Trachea (tissue), 1 donor: Measurements from ENCODE around the gene COL6A2.

DNA sequence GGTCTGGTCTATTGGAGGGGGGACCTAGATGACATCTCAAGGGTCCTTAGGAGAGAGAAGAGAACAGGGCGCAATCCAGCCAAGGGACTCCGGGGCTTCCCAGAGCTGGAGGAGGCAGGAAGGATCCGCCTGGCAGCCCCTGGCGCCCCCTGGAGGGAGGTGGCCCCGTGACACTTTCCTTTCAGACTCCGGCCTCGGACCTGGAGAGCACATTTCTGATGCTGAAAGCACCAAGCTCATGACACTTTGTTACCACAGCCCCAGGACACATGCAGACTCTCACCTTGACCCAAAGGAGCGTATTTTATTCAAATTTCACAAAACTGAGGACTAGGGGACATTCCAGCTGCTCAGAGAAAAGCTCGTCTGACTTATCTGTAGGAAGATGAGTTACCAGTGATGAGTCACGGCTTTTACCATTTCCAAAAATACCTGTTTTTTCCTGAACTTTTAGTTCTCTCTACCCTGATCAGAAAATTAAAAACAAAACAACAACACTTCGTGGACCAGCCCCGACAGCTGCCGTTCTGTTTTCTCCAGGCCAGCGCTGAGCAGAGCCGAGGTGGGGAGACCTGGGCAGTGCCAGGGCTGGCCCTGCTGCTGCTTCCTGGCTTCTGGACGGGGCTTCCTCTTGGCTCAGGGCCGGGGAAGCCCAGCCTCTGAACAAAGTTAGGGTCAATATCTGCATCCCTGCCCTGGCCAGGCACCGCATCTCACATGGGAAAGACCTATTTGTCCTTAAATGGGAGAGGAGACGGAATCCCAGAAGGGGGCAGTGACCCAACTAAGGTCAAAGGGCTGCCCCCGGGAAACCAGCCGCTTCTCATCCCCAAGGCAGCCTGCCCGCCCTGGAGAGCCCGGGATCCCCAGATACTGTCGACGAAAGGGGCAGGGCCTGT lies 21.6 kb upstream of the POFUT2 start:
- PRO-cap, result no peak

DNA sequence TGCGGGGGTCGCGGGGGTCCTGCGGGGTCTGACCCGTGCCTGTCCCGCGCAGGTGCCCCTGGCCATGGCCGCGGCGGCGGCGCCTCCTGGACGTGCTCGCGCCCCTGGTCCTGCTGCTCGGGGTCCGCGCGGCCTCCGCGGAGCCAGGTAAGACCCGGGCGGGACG lies 245 bp downstream of the COL18A1 start:
- PRO-cap, result no peak

DNA sequence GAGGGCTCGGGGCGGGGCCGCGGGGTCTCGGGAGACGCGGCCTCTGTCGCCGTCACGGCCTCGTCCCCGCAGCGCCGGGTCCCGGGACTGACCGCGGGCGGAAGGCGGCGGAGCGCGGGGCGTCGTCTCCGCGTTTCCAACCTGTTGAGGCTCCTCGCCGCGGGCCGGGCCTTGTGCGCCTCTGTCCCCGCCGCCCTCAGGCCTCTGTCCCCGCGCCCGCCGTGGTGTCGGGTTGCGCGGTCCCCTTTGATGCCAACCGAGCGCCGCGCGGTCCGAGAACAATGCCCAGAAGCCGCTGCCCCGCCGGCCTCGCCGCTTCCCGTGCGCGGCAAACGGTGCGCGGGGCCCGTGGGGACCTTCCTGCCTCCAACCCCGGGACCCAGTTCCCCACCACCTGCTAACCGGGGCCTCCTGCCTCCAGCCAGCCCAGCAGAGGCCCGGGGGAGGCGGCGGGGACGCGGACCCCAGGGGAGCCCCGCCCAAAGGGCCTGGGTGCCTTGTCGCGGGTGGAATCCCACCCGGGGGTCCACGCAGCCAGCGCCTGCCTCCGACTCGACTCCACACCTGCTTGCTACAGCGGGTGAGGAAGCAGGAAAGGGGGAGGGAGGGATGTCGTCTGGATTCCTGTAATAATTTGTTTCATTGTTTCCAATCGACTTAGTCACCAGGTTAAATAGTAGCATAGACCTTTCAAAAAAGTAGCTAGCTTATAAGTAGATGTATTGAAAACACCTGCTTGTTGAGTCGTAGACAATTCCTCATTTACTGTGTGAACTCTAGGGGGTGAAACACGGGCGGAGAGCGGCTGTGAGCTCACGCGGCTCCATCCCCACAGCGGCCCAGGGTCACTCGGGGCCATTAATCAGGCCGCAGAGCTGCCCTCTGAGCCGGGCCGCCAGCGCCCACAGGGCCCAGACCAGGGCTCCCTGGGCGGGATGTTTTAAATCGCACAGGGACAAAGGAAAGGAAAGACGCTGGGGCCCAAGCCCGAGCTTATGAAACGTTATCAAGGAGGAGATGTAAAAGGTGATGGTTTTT lies 1.1 kb downstream of the COL18A1 start:
- PRO-cap, result bidirectional peak, plus-strand start at position 779 of the sequence, minus-strand start at position 566 of the sequence

DNA sequence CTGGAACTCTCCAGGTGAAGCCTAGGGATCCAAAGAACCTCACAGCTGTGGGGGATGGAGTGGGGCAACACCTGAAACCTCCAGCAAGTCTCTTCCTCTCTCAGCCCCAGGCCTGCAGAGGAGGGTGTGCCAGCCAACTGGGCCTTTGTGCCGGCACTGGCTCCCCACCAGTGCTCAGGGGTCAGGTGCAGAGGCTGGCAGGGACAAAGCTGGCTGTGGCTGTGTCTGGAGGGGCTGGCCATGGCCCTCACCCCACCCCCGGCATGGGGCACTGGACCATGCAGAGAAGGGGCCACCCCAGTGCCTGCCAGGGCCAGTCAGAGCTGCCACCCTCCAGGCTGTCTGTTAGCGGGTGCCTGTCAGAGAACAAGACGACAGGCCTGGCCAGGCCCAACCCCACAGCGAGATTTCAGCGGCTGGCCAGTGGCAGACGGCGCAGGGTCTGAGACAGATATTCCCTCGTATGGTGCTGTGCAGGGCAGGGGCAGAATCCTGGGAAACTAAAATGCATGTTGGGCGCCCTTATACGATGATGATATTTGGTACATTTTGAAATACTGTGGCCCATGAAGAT lies 3.9 kb downstream of the COL18A1 start:
- PRO-cap, result no peak

DNA sequence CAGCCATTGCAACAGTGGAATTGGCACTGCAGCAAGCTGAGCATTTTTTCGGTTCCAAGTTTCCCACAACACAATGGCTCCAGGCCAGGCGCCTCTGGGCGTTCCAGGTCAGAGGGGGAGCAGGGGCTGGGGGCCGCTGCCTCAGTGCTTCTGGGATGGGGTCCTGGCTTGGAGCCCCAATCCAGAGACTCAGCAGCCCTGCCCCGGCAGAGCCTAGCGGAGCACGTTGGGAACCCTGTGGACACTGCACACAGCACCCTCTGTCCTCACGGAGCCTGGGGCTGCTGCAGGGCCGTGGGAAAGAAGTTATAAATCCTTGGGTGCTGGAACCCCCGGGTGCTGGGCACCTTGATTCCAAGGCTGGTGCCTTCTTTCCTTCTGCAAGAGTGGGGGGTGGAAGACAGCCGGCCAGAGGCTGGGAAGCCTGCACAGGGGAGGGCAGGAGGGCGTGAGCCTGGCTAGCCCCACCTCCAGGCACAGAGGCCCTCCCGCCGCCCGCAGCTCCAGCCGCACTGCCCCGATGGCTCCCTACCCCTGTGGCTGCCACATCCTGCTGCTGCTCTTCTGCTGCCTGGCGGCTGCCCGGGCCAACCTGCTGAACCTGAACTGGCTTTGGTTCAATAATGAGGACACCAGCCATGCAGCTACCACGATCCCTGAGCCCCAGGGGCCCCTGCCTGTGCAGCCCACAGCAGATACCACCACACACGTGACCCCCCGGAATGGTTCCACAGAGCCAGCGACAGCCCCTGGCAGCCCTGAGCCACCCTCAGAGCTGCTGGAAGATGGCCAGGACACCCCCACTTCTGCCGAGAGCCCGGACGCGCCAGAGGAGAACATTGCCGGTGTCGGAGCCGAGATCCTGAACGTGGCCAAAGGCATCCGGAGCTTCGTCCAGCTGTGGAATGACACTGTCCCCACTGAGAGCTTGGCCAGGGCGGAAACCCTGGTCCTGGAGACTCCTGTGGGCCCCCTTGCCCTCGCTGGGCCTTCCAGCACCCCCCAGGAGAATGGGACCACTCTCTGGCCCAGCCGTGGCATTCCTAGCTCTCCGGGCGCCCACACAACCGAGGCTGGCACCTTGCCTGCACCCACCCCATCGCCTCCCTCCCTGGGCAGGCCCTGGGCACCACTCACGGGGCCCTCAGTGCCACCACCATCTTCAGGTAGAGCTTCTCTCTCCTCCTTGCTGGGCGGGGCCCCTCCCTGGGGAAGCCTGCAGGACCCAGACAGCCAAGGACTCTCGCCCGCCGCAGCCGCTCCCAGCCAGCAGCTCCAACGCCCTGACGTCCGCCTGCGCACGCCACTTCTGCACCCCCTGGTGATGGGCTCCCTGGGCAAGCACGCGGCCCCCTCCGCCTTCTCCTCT lies 50.5 kb downstream of the COL18A1 start:
- PRO-cap, result bidirectional peak, plus-strand start at position 512 of the sequence, minus-strand start at position 385 of the sequence

DNA sequence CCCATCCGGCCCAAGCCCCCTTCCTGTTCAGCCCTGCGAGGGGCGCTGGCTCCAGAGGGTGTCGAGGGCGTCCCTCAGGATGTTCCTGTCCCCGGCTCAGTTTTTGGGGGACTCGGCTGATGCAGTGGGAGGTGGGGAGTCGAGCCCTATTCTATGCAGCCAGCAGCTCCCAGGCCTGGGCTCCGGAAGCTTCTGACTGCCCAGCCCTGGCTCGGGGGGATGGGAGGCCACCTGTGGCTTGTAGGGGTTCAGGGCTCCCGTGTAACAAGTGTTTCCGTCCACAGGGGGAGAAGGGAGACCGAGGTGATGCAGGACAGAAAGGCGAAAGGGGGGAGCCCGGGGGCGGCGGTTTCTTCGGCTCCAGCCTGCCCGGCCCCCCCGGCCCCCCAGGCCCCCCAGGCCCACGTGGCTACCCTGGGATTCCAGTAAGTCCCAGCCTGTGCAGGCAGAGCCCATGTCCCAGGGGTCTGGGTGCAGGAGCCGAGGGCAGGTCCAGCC lies 38.1 kb downstream of the SLC19A1 start:
- PRO-cap, result no peak

- PRO-cap, result no peak
Measured at GRCh38 chr21:45525213-45525803, 16.9 kb downstream of the SLC19A1 start.

DNA sequence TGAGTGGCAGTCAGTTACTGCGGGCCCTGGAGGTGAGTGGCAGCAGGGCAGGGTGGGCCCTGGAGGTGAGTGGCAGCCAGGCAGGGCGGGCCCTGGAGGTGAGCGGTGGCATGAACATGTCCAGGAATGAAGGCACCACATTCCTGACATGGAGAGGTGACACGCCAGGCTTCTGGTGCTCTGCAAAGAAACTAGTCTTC lies 14.6 kb downstream of the SLC19A1 start:
- PRO-cap, result unidirectional peak, plus-strand start at position 140 of the sequence

DNA sequence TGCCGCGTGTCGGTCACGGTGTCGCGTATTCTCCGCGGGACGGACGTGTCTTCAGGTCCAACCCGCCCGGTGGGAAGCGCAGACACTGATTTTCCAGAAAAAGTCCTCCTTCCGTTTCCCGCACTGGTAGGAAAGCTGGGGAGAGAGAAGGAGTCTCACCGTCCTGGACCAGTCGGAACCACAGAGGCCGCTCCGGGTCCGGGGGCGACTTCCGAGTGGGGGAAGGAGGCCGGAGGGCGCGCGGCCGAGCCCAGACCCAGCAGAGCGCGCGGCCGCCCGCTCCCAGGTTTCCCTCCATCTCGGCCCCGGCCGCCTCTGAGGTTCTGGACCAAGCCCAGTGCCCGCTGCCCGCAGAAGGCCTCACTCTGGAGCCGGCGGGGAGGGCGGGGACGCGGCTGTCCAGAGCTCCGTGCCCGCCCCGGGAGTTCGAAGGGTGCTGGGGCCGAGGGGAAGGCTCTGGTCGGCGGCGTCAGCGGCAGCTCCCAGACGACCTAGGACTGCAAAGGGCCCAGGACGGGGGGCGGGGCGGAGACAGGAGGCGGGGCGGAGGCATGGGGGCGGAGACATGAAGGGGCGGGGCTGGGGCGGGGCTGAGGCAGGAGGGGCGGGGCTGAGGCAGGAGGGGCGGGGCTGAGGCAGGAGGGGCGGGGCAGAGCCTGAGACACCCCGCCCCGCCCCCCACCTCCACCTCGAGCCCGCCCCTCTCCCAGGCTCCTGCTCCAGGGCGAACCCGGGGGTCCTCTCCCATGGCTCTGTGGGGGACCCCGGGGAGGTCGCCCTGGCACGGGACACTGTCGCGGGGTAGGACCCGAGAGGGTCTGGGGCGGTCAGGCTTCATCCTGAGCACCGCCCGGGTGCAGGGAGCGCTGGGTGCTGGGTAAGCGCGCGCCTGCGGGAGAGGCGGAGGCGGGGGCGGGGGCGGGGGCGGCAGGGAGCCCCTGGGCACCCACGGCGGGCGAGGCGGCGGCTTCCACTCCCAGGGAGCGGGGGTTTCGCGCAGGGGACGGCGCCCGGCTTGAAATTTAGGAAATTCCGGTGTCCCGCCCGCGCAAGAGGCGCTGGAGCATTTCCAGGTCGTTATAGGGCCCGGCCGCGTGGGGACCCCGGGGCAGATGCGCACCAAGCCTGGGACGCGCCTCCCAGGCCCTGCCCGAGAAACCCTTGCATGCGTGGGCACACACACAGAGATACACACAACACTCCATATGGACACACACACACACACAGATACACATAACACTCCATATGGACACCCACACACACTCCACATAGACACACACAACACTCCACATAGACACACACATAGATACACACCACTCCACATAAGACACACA lies 48.3 kb upstream of the SLC19A1 start:
- PRO-cap, result unidirectional peak, minus-strand start at position 499 of the sequence

DNA sequence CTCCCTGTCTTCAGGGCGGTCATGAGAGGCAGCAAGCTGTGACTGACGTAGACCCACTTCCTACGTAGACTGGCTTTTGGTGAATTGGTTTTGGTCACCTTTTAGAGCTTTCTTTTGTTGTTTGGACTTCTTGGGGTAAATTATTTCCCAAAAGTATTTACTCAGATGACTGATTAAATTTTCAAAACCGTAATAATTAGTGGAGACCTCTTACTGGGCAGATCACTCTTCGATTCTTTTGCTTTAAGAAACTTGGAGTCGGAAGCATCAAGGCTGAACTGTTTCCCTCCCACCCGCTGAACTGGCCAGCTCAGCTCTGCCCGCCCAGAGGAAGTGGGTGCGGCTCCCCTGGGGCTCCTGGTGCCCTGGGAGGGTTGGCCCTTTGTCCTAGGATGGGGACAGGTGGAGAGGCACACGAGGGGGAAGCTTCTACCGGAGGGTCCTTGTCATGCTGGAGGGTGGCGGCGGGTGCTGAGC lies 64.5 kb upstream of the COL6A1 start:
- PRO-cap, result no peak

- PRO-cap, result no peak
Measured at GRCh38 chr21:45971654-45972376, 9.8 kb upstream of the COL6A1 start.

- PRO-cap, result no peak
Measured at GRCh38 chr21:45972433-45973541, 8.8 kb upstream of the COL6A1 start.

DNA sequence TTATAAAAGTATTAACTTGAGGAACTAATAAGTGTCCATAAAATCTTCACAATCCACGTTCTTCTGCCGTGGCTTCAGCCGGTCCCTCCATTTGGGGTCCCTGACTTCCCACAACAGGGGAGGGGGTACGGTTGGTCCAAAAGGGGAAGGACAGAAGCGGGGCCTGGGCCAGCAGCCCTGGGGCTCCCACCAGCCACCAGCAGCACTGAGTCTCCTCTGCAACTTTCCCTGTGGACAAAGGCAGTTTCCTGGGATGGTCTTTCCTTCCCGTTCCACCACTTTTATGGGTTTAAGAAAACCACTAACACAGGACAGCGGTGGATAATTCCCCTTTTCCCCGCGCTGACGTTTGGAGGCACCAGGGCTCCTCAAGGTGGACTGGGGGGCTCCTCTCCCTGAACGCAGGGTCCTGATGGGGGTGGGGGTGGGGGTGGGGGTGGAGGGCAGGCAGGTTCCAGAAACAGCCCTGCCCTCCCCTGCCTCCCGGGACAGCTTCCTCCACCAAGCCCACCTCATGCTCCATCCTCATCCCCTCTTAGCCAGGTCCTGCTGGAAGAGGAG lies 4.9 kb upstream of the COL6A1 start:
- PRO-cap, result no peak

GRCh38 chr21:45986348-45986825 lies 4.8 kb downstream of the COL6A1 start:
- PRO-cap, result no peak

DNA sequence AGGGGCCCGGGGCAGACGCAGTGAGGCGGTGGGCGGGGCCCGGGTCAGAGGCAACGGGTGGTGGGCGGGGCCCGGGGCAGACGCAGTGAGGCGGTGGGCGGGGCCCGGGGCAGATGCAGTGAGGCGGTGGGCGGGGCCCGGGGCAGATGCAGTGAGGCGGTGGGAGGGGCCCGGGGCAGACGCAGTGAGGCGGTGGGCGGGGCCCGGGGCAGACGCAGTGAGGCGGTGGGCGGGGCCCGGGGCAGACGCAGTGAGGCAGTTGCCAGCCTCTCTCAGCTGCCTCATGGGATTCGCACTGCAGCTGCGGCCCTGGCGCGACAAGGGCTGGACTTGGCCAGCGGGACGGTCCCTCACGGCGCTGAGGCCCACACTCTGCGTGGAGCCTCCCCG lies 24.6 kb downstream of the COL6A1 start:
- PRO-cap, result no peak

DNA sequence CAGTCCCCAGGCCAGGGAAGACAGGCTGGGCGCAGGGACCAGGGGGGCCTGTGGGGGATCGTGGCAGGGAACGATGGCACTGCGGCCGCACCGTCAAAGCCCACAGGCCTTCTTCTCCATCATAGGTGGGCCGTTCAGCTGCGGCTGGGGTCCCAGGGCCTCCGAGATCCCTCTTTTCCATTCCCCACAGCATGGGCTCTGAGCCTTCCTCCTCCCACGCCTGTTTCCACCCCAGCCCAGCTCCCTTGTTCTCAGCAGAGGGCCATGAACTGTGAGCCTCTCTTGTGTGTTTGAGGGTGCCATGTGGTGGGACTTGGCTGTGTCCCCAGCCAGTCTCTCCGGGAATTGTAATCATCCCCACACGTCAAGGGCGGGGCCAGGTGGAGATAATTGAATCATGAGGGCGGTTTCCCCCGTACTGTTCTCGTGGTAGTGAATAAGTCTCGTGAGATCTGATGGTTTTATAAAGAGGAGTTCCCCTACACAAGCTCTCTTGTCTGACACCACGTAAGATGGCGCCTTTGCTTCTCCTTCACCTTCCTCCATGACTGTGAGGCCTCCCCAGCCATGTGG lies 57.3 kb upstream of the COL6A2 start:
- PRO-cap, result no peak

DNA sequence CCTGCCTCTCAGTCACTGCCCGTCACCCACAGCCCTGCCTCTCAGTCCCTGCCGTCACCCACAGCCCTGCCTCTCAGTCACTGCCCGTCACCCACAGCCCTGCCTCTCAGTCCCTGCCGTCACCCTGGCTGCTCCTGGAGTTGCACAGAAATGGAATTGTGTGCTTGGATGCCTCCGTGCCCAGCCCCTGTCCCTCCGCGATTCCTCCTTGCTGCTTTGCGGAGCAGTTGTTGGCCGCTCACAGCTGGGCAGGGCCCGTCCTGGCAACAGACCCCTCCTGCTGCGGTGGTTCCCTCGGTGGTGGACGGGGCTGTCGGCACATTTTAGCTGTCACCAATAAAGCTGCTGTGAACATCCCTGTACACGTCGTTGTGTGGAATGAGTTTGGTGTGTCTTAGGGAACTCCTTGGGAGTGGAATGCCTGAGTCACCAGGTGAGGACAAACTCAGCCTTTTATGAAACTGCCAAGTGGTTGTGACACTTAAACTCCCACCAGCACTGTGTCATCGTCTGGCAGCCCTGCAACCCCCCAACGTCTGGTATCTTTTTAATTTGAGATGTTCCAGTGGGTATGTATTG lies 44.8 kb upstream of the COL6A2 start:
- PRO-cap, result unidirectional peak, plus-strand start at position 147 of the sequence

DNA sequence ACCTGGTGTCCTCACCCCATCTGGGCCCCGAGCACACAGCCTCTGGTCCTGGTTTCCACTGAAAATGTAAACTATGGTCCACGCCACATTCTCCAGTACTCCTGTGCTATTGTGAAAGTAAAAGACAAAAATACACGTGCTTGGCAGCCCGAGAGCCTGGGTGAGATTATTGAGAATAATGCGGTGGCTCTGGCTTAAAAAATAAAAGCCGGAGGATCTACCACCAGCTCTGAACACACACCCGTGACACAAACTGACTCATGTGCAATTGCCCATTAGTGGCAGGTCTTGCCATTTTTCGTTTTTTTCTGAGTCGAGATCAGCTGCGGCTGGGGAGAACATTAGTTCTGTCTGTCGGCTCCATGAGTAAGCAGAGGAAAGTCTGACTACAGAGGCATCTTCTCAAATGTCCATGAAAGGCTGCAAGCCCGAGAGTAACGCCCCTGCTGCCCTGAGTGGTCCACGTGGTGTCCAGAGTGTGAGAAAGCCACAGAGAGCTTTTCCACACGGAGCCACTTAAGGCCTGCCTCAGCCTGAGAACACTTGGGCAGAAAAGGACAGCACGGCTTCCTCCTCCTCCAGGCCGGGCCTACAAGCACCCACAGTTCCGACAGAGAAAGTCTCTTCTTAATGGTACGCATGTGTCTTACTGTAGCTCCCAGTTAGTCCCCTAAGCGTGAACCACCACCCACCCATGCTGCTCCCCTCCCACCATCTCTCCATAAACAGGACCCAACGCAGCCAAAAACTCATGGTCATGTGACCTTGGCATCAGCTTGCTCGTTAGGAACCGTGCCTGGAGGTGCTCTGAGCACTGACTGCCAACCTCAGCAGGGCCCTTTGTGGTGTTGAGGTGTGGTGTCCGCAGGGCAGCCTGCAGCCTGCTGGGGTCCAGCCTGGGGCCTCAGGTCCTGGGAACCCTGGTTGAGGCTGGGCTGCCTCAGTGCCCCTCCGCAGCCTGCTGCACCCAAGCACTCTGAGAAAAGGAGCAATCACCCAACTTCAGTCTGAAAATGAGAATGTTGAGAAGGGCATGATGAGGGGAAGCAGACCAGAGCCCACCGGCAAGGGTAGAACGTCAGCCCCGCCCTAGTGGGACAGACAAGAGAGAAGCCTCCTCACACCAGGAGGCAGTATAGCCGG lies 5.4 kb upstream of the COL6A2 start:
- PRO-cap, result bidirectional peak, plus-strand start at position 465 of the sequence, minus-strand start at position 364 of the sequence; bidirectional peak, plus-strand start at position 845 of the sequence, minus-strand start at position 718 of the sequence

- PRO-cap, result bidirectional peak, plus-strand start at chr21:46098146, minus-strand start at chr21:46098046
Measured at GRCh38 chr21:46097313-46098234, at the start of gene COL6A2. COL6A2 (plus strand) TSS chr21:46098112.

- PRO-cap, result no peak
Measured at GRCh38 chr21:46156214-46156656, 856 bp upstream of the FTCD start.